GM12892 (cell line): ENCODE results near the genes BMS1, FXYD4 and ZNF485.

DNA sequence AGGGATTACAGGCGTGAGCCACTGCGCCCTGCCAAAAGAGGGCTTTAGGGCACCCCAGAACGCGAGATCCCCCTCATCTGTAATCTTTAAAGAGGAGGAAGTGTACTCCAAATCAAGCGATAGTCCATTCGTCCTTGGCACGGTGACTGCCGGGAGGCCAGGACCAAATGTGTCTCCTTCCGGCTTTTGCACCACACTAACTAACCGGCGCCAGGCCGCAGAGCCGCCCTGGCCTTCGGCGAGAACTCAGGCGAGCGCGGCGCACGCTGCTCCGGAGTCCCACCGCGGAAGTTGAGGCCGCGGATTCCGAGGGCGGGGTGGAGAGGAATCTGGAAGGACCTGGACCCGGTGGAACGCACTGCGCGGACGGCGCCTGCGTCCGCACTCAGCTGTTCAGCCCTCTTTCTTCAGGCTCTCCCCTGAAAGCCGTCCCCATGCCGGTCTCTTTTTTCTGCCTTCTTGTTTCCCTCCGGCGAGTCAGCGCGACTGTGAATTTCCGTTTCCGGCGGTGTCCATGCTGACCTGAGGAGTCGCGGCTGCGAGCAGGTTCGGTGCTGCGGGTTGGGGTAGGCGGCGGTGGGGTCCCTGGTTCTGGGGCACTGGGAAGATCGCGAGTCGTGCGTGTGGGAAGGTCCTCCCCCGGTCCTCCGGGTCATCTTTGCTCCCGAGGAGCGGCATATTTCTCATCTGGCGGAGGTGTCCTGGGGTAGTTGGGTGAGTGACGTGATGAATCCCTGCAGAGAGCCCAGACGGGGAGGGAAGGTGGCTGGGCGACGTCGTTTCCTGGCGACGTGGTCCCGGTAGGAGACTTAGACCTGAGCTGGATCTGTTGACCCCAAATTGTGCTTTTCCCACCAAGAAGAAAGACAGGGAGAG, at the start of gene BMS1:
BMS1 (plus strand) TSS at position 511 of the 876 bp plus-strand sequence.
- RRBS: 3% methylated on average over 20 of the region's 68 CpGs

DNA sequence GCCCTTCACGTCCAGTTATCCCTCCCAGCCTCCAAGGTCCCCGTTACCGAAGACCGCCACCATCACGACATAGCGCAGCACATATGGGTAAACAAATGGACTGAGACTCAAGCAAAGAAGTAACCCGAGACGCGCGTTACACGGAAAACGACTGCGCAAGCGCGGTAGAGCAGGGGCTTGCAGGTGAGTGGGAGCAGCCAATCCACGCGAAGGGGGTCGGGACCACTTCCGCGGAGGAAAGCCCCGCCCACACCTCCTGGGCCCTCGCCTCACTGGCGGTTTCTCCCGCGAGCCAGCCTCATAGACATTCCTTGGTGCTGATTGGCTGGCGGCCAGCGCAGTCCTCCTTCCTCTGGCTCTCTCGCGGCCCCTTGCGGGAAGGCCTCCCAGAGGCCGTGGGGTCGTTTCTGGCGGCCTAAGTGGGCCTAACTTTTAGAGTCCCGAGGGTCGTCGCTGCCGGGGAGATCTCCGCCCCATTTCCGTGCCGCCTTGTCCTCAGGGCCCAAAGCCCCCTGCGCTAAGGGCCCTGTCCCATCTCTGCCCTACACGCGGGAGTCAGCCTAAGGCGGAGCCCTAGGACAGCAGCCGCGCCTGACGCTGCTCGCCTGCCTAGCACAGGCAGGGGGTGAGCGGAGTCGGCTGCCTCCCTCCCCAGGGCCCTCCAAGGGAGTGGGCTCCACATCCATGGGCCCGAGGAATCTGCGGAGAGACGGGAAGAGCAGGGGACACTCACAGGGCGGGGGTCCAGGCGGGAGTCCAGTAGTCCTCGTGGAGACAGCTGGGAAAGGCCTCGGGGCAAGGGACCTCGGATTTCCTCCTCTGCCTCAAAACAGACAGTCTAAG, 9.1 kb upstream of the FXYD4 start:
- RRBS: no CpG with 5 or more reads among the region's 58 CpGs

DNA sequence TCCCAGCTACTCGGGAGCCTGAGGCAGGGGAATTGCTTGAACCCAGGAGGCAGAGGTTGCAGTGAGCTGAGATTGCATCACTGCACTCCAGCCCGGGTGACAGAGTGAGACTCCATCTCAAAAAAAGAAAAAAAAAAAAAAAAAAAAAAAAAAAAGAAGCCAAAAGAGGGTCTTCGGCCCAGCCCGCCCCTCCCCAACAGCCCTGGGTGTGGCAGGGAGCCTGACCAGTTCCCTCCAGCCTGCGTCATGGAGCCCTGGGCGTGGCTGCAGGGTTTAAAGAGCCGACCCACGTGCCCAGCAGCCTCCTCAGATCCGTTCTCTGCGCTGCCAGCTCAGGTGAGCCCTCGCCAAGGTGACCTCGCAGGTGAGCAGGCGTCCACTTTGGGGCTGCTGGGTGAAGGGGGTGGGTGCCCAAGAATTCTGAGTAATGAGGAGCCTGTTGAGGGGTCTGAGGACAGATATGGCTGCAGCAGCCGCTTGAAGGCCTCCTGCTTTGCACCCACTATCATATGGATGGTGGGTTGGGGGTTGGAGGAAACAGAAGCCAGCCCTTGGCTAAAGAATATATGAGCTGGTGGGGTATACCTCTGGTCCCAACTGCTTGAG, at the start of gene FXYD4:
FXYD4 (plus strand) TSS at position 303 of the 606 bp plus-strand sequence.
- RRBS: no CpG with 5 or more reads among the region's 14 CpGs

GRCh38 chr10:43387396-43388053, 16.1 kb downstream of the FXYD4 start:
- RRBS: no CpG with 5 or more reads among the region's 18 CpGs

DNA sequence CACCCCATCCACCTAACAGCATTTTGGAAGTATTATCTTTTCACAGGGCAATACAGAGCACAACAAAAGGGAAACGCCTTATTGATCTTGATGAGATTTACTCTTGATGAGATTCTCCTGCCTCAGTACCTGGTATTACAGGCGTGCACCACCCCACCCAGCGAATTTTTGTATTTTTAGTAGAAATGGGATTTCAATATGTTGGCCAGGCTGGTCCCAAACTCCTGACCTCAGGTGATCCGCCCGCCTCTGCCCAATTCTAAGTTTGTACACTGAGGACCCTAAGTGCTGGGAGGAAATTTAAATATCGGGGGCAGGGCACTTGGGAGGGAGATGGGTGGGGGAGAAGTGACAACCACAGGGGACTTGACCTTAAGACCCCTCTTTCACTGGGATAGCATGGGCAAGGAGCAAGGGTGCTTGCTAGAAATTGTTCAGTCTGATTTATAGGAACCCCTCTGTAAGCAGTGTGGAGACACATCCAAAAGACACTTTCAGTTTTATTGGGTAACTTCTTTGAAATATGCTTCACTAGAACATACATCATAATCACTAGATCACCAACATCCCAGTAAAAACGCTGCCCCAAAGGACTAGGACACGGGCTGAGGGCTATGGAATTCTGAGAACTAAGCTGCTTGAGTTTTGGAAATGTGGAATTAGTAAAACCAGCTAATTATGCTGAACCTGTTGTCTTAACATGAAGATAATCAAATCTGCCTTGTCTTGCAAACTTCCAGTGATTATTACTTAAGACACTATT, 14.0 kb downstream of the HNRNPF start:
- RRBS: no CpG with 5 or more reads among the region's 8 CpGs

GRCh38 chr10:43396897-43397109, 12.2 kb downstream of the HNRNPF start:
- RRBS: 1% methylated on average over 7 of the region's 23 CpGs

DNA sequence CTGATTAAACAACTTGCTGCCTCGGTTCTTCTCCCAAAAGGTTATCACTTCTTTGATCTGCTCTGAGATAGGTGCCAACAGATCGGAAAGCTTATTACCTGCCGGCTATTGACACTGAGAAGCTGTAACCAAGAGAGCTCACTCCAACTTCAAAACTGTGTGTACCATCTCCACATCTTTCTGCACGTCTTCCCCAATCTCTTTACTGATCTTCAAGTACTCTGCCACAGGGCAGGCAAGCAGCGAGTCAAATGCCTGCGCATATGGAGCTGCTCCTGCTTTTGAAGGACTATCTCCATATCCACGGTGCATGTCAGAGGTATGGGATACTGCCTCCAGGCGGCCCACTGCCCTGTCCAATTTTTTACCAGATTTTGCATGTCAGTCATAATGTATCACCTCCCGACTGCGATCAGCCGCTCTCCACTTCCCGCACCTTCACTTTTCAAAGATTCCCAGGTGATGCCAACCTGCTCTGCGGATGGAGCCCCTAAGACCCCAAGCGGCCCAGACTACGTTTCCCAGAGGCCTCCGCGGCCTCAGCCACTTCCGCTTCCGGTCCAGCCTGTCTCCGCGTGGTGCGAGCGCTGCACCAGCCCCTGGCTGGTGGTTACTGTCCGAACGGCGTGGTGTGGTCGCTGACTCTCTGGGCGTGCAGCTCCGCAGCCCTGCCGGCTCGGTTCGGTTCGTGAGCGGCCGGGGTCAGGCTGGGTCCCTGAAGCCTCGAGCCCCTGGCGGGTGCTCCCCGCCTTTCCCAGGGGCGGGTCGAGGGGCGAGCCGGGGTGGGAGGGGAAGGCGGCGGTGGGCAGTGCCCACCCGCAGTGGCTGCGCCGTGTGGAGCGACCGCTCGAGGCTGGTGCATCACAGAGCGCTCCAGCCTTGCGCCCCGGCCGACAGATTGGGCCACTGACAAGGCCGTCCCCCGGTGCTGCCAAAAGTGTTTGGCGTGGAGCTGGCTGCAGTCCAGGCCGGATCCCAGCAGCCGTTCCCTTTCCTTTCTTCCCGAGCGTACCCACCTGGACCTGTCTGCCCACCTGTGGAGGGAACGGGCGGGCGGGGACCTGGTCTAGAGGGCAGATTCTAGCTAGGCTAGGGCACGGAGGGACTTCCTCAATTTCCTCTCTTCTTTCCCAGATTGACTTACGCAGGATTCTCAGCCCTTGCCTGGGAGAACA, at the start of gene ZNF485:
ZNF485 (plus strand) TSS at position 576 of the 1,175 bp plus-strand sequence.
- RRBS: 3% methylated on average over 11 of the region's 66 CpGs

- RRBS: 40% methylated on average over 8 of the region's 38 CpGs
These were observed 18.6 kb upstream of the ZNF32 start for GRCh38 chr10:43667242-43667764.

DNA sequence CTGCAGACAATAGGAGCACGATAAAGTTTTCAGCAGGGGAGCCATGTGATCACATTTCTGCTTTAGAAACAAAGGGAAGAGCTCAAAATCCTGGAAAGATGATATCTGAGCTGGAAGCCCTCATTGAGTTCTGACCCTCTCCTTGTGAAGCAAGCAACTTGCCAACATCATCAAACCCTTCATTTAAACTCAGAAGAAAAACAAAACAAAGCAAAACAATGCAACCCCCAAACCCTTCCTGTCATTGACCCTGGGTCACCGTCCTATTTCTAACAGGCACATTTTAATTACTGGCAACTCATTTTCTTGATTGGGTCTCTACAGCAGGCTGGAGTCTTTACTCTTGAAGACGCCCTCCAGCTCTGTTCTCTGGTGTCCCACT, 198.3 kb upstream of the ZNF32 start:
- RRBS: no CpG with 5 or more reads among the region's 3 CpGs

GRCh38 chr10:44316192-44317282, 68.4 kb downstream of the CXCL12 start:
- RRBS: no CpG with 5 or more reads among the region's 18 CpGs

DNA sequence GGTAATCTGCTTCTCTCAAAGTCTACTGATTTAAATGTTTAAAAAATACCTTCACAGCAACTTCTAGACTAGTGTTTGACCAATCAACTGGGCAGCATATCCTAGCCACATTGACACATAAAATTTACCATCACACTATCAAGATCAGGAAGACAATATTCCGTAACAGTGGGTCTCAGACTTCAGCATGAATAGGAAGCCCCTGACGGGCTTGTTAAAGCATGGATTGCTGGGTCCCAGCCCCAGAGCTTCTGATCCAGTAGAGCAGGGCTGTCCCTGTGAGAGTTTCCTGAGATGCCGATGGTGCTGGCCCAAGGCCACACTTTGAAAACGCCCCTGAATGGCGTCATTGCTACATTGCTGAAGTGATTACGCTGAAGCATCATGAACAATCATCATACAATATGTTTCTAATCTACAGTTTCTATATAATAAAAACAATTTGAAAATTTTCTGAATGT, 38.1 kb upstream of the TMEM72 start:
- RRBS: no CpG with 5 or more reads among the region's 6 CpGs

- RRBS: 61% methylated on average over 3 of the region's 29 CpGs
These were observed 31.8 kb upstream of the TMEM72 start for GRCh38 chr10:44879098-44880002.

- RRBS: no CpG with 5 or more reads among the region's 3 CpGs
These were observed 22.6 kb upstream of the RASSF4 start for GRCh38 chr10:44937011-44937364.

- RRBS: 0% methylated on average over 1 of the region's 21 CpGs
These were observed 5.0 kb downstream of the DEPP1 start for GRCh38 chr10:44973173-44974444.

DNA sequence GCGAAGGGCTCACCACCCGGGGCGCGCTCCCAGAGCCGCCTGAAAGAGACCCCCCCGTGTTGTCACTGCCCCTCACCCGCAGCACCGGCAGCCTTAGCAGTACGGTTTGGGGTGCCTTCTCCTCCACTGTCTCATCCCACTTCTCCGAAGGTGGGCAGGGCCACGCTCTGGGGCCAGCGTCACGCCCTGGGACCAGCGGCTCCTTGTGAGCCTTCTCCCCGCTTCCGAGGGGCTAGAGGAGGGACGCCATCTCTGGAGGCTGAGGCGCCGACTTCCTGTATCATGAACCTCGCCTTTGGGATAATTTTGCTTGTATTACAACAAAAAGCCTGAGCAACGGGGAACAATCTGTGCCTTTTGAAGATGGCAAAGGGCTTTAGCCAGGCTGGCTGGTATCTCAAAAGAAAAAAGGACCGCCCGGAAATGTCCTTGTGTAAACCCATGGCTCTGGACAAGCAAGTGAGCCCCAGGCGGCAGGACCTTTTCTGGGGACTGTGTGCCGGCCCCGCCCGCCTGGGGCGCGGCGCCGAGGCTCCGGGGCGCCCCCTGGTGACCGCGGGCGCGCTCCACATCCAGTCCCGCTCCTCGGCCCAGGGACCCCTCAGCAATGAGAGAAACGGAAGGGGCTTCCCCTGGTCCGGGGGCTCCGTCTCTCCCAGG, 3.9 kb downstream of the DEPP1 start:
- RRBS: 2% methylated on average over 17 of the region's 42 CpGs

- RRBS: 84% methylated on average over 4 of the region's 12 CpGs
These were observed 4.0 kb upstream of the DEPP1 start for GRCh38 chr10:44982552-44983027.

- RRBS: no CpG with 5 or more reads among the region's 14 CpGs
These were observed 4.6 kb upstream of the ZNF22 start for GRCh38 chr10:44995797-44996803.

GRCh38 chr10:45156345-45156722, 155.6 kb downstream of the ZNF22 start:
- RRBS: no CpG with 5 or more reads among the region's 5 CpGs

GRCh38 chr10:45224295-45224888, 91.0 kb downstream of the OR13A1 start:
- RRBS: no CpG with 5 or more reads among the region's 48 CpGs

DNA sequence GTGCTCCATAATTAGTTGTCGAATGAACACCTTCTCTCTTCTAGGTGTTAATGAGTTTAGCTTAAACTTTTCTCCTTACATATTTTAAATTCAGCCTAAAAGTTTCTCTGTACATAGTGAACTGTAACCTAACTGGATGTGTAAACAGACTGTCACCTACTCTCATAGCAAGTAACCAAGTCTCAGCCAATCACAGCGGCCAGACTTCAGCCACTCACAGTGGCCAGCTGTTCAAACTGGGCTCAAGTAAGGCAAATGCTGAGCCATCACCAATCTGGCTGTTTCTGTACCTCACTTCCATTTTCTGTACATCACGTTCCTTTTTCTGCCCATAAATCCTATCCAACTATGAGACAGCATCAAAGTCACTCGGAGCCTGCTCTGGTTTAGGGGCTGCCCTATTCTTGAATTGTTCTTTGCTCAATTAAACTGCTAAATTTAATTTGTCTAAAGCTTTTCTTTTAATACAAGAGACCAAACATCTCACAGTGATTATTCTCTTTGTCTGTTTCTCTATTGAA, 34.9 kb downstream of the ALOX5 start:
- RRBS: no CpG with 5 or more reads among the region's 4 CpGs